Mesothelial cell of epicardium (in vitro differentiated cells): ENCODE data around the gene VSIG10L2.

- PRO-cap = no peak
Measured at GRCh38 chr11:125572148-125572704, 2.9 kb downstream of the EI24 start.

DNA sequence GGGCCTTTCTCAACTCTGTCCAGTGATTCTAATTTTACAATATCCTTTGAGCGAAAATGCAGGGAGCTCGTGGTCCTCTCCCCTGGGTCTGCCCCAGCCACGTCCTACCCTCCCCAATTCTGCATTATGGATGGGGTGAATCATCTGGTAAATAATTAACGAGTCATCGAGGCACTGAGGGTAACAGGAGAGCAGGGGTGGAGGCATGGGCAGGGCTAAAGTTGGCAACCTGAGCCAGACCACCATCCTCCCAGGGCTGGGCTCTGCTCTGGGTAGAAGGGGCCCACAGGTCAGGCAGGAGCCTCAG is 169 bp upstream of the VSIG10L2 start:
- PRO-cap = no peak

GRCh38 chr11:125946029-125946328 is at the start of gene VSIG10L2:
VSIG10L2 (plus strand) TSS chr11:125946044.
- PRO-cap = no peak

GRCh38 chr11:126067908-126068107 is 5.1 kb upstream of the CDON start:
- PRO-cap = no peak

DNA sequence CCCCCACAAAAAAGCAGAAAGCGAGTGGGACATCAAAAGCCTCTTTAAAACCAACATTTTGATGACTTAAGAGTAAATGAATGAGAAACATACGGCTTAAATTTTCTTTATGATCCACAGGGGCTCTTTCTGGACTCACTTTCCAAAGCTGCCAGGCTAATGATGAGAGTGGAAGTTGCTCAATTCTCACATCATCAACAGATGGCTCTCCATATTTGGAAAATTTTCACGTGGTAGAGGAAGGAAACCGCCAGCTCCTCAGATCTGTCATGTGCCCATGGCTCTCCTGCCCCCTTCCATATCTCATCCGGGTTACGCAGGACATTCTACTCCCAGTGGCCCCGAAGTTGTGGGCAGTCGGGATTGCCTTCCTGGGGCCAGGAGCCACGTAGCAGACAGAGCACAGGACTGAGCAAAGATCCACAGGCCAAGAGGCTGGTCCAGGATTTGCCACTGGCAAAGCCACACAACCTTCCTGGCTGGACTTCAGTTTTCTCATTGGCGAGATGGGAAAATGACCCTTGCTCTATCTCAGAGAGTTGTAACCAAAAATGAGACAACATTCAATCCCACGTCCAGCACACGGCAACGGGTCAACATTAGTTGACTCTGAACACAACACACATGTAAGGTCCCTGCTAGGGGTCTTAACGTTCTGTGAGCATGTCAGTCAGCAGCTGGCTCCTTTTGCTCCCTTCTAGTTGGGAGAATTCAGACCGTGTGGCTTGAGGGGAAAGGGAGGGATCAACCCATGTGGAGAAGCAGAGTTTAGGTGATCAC is 38.8 kb downstream of the RPUSD4 start:
- PRO-cap = no peak

GRCh38 chr11:126271345-126271777 is 2.4 kb downstream of the FOXRED1 start:
- PRO-cap = no peak

DNA sequence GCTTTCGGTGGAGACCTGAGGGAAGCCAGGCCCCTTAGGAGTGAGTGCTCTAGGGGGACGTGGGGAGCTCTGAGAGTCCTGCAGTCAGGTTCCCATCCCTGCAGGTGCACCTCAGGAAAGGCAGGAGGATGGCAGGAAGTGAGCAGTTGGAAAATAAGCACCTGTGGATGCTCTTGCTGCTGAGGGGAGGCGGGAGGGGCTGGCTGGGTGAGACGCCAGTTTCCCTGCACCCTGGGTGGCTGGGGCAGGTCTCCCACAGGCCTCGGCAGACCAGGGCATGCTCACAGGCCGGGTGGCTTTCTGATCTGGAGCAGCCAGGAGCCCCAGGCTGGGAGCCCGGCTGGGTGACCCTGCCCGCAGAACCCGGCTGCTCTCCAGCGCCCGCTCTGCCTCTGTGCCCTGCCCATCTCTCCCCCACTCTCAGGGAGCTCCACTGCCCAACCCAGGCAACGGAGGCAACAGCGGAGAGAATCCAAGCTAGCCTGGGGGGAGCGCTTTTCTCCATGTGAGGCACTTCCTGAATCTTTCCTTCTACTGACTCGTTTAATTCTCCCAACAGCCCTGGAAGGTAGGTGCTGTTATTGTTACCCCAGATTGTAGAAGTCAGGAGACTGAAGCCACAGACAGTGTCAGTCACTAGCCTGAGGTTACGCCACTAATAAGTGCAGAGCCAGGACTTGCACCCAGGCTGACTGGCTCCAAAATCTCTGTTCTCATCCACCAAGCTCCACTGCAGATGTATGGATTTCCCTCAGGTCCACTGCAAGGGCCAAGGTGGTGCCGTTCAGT is 24.7 kb downstream of the DCPS start:
- PRO-cap = no peak

- PRO-cap = no peak
Measured at GRCh38 chr11:126413973-126414303, 58.5 kb downstream of the ST3GAL4 start.

GRCh38 chr11:126423548-126424284 is 68.2 kb downstream of the ST3GAL4 start:
- PRO-cap = no peak

GRCh38 chr11:126474927-126475503 is 119.5 kb downstream of the ST3GAL4 start:
- PRO-cap = no peak

GRCh38 chr11:128262326-128262998 is 324.9 kb downstream of the ETS1 start:
- PRO-cap = no peak

GRCh38 chr11:128271301-128271961 is 315.9 kb downstream of the ETS1 start:
- PRO-cap = no peak

GRCh38 chr11:128300644-128301336 is 286.6 kb downstream of the ETS1 start:
- PRO-cap = no peak

DNA sequence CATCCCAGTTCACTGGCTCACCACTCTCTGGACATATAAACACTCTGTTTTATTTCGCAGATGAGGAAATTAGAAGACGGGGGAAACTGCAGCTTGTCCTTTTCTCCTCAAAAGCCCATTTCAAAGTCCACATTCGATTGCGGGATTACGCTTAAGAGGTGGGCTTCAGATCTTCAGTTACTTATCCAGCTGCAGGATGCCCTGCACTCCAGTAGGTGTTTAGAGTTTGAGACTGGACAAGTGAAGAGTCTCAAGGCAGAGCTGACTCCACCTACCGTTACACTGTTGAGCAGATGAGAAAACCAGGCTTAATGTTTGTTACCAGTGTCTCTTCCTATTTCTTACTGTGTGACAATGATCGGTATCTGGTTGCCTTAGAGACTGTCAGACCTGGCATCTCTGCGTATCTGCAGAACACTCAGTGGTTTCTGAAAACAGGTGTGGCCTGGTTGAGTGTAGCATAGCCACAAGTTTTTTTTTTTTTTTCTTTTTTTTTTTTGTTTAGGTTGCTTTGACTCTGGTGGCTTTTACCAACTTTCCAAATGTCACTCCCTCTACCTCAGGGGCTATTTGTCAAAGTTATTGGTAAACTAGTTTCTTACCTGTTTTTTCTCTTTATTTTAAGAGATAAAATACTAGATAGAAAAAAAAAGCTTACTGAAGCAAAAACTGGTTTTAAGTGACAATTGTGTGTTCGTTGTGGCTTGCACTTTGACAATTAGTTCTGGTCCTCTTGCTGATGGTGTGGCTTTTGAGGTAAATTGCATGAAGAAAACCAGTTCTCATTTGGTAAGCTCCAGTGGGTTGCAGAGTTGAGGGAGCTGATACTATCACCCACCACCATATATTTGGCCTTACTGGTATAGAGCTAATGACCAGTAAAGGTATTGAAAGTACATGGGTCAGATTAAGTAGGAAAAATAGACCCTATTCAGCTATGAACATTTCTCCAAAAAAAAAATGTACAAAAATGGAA is 284.8 kb downstream of the ETS1 start:
- PRO-cap = no peak

- PRO-cap = no peak
Measured at GRCh38 chr11:128323375-128323837, 264.0 kb downstream of the ETS1 start.

GRCh38 chr11:128324047-128325331 is 262.9 kb downstream of the ETS1 start:
- PRO-cap = no peak

DNA sequence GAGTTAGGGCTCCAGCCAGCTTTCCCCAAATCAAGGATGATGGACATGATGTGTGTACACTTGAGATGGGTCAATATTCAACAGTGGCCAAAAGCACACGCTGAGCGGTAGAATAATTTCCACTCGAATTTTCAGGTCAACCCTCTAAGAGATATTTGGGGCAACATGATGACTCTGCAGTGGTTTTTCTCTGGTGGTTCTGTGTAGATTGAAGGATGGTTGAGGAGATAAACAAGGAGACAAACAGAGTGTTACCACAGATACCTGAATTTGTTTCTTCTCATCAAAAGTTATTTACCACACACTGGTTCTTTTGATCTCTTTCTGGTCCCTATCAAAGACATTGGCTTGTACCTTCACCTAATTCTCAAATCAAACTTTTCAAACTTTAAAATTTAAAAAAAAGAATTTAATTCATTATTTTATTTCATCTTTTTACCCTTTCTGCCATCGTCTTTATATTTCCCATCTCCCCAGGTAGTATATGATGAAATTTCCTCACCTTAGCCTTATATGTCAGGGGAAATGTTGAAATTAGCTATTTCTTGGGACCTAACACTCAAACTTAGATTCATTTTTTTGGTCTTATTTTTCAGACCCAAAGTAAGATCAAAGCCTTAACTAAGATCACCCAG is 241.9 kb downstream of the ETS1 start:
- PRO-cap = no peak

DNA sequence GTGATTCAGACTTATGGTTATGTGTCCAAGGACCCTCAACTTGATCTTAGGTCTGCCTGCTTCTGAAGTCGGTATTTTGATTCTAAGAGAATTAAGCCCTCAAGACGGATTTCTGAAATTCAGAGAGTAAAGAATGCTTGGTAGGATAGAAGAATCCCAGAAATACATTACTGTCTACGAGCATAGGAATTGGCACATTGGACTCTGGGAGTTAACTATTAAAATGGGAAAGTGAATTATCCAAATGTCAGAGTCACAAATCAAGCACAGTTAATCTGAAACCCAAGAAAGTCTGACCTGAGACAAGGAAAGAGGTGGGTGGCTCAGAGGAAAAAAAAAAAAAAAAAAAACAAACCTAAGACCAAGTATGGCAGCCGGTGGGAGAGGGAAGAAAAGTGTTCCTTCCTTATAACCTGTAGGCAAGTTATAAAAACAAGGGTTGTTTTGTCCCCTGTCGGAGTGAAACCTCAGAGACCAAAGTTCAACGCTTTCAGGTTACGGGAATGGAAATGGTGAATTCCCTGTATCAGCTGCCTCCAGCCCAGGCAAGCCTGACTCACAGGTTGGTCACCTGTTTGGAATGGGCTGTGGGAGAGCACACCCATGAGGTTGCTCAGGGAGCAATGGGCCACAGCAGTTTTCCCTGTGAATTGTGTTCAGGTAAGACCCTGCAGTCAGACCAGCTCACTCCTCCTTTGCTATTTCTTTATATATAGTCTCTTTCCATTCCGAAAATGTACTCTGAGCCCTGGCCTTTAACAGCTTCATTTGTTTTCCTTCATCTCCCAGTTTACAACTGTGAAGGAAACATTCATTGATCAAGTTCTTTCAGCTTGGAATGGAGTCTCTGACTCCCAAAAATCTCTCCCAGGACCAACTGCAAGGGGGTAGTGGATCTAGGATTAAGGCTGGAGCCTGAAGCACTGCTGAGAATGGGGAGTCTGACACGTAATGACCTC is 138.9 kb downstream of the ETS1 start:
- PRO-cap = no peak

DNA sequence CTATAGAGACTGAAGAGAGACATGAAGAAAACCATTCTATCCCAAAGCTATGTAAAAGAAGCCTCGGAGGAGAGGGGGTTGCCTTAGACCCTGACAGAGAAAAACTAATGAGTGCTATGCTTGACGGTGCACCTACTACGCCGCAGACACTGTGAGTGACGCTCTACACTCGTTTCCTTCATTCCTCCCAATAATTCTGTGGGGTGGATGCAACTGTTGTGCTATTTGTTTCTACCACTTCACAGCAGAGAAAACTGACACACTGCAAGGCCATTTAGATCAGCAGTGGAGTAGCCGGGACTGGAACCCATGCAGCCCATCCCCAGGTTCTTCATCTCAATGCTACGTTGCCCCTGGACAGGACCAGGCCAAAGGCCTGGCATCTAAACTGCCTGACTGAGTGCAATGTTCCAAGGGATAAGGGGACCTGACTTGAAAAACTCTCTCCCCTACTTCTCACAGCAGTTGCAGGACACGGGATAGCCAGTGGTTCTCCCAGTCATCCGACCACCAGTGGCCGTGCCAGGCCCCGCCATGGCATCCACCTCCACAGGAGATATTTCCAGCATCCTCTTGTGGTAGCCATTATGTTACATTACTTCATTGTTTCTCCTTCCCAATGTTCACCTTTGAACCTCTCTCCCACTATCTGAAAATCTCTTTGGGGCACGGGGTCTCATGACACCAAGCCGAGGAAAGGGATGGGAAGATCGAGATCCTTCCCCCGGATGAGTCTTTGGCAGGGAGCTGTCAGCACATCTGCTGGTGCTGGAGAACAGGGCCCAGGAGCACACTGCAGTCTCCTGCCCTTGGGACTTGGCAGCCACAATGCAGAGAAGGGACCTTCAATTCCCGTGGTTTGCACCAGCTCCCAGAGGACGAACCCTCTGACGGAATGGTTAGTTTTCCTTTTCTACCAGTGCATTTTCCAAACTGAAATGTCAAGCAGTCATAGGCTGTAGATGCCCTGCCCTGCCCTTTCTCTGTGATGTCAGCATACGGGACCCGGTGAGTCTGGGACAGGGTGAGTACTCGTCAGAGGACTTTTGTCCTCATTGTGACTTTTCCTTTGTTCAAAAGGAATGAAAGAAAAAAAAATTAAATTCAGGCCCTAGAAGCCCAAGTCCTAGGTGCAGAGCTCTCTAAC is 121.4 kb downstream of the ETS1 start:
- PRO-cap = no peak

DNA sequence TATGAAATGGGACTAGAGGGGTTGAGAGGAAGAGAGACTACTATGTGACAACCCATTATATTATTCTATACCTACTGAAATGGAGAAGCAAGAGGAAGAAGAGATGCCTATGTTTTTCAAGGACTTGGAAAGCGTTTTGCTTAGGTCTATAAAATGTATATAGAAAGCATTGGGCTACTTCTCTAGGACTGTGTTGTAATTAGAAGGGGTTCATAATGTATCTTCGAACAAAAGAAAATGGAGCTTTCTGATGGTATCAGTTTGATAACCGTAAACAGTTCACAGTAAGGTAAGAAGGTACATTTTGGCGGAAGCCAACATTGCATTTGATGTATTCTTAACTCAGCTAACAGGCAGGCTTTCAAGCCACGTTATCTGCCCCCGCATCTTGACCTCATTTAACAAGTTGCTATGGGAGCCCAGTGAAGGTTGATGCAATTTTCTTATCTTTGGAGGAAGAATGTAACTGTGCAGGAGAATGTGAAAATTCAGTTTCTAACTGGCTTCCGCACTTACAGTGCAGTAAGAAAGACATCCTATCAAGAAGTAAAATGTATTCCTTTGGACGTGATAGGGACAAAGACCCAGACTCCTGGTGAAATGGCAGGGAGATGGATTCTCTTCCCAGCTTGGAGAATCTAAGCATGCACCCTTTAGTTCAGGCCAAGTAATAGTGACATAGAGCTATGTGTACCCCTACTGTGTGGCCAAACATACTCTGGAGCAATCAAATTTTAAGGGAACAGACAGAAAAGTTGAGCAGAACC is 110.6 kb downstream of the ETS1 start:
- PRO-cap = no peak